ENCODE data around the genes TMEM263 and PRDM4.

GRCh38 chr12:106080354-106080777 lies 58.4 kb downstream of the NUAK1 start:
- RRBS = no CpG with 5 or more reads among the region's 6 CpGs

DNA sequence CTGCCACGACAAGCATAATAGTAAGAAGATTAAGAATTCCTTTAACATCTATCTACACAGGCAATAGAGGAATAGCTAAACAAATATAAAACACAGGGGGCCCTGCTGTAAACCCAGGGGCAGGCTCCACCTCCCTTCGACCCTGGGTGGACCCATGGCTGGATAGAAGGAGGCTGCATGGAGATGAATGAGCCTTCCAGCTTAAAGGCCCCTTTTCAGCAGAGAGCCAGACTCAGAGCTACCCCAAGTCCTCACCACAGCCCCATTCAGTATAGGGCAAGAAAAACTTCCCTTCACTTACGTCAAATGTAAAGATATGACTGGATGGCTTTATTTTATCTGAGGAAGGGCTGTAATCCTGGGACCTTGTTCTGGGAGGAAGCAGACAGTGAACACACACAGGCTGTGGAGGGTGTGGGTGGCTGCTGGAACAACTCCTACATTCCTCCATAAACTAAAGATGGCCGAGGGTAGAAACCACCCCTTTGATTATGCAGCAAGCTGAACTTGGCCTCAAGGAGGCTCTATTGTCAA lies 30.5 kb downstream of the NUAK1 start:
- RRBS = no CpG with 5 or more reads among the region's 4 CpGs

DNA sequence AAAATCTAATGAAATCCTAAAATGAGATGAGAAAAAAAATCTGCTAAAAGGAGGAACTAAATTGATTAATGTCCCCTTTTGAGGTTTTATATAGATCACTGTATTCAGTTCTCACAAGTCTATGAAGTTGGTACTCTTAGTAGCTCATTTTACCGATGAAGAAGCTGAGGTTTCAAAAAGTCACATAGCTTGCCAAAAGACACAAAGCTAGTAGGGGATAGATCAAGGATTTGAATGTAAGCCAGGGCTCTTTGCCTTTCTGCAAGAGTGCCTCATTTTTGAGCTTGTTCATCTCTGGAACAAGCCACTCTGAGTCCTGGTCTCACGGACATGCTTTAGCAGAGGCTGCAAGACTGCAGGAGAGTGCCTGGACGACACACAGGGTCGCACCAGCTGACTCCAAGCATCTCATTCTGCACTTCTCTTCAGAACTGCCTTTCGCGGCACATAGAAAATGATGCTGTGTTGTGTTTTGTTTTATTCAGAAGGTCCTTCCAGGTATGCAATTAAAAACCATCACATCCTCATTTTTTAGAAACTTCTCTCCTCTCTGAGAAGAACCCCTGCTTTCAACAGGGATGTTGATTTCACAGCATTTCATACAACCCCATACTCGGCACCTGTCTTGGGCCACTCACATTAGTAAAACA lies 3.6 kb downstream of the NUAK1 start:
- RRBS = no CpG with 5 or more reads among the region's 7 CpGs

GRCh38 chr12:106139910-106140991 lies 1.5 kb upstream of the NUAK1 start:
- RRBS = 0% methylated on average over 1 of the region's 29 CpGs

DNA sequence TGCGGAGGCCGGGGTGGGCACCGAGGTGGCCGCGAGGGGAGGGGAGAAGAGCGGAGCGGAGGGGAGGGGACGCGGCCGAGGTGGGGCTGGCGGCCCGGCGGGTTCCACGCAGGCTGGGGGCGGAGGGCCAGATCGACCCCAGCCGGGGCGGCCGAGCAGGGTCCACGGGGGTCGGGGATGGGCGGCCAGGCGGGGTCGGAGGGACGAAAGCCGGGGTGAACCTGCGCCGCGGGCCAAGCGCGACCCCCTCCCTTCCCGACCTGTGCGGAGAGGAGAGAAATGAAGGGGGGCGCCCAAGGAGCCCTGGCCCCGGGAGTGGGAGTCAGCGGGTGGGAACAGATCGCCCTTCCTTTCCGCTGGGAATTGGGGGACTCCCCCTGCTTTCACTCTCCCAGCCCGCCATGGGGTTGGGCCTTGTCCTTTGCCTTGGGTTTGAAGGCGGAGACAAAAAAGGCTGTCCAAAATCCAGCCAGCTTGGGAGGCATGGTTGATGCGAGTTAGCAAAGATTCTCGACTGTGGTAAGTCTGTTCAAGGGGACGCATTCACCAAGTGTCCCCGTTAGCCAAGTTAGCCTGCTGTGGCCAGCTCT lies 516 bp upstream of the CKAP4 start:
- RRBS = 2% methylated on average over 30 of the region's 44 CpGs

DNA sequence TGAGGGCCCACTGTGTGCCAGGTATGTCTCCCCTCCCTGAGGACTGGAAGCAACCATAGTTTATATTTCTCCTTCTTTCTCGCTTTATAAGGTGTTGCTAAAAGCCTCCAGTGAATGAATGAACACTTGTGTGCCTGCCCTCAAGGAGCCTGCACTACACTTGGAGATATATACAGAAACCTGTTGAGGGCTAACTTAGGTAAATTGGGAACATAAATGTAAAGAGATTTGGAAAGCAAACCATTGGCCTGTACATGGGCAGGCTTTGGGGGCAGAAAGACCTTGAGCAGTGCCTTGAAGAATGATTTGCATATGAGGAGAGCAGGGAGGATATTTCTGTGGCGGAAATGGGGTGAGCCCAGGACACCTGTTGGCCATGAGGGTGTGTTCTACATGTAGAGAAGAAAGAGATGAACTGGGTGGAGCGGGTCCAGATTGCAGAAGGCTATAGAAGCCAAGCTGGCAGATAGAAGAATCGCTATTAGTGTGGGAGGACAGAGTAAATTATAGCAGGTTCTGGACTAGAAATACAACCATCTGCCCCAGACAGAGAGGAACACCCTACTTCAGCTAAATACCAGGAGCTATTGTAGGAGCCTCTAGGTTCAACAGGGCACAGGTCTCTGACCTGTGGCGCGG lies 1.9 kb upstream of the CKAP4 start:
- RRBS = no CpG with 5 or more reads among the region's 6 CpGs

- RRBS = no CpG with 5 or more reads among the region's 2 CpGs
Observed at GRCh38 chr12:106268969-106269499, 21.2 kb upstream of the CKAP4 start.

GRCh38 chr12:106308288-106309265 lies 6.0 kb downstream of the TCP11L2 start:
- RRBS = no CpG with 5 or more reads among the region's 9 CpGs

DNA sequence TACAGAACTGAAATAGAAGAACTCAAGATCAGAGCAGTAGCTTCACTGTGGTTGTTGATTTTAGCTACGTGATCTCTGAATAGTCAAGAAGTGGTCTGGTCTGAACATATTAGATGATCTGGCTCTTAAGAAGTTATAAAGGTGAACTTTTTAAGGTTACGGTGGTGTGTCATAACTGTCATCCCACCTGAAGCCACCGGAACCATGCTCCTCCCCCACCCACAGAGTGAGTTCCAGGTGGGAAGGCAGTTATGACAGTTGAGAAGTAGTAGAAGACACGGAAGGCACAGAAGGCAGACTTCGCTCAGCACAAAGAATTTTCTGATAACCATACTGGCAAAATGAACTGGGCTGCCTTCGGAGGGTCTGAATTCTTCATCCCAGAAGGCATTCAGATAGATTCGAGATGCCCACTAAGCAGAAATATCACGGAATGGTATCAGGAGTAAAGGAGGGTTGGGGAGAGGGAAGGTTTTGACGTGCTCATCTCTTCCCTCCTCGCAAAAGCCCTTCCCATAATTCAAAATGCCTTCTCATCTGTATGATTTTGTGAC lies 89.9 kb upstream of the RIC8B start:
- RRBS = no CpG with 5 or more reads among the region's 10 CpGs

DNA sequence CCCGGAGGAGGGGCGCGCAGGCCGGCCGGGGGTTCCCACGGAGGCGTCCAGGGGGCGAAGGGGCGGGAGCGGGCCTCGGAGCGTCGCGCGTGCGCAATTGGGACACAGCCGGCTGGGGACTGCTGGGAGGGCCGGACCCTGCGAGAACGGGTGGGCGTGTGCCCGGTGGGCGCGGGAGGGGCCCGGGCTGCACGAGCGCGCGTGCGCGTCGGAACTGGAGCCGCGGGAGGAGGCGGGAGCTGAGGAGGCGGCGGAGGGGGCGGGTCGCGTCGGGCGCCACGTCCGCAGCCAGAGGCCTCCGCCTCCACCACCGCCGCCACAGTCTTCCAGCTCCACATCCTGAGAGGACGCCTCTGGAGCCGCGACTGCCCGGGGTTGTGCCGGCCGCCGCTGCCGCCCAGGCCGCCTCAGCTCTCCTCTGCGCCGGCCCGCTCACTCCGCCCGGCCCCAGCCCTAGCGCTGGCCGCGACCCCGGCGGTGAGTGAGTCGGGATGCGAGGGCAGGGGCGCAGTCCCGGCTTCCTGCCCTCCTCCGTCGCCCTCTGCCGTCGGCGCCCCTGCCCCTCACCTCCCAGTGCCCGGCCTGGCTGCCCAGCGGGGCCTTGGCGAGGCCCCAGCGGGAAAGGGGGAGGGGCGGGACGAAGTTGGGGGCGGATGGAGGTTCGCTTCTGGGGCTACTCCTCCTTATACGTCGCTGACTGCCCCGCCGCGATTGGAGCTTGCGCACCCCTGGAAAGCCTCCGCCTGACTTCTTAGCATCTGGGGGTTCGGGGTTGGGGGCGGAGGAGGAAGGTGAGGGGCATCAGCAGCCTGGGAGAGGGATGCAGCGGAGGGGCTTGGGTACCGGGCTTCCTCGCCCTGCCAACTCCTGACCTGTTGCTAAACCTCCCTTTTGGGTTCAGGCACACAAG lies at the start of gene TMEM263:
TSS of gene TMEM263 (plus strand) at position 319 of the 910 bp plus-strand sequence.
- RRBS = 3% methylated on average over 31 of the region's 95 CpGs

DNA sequence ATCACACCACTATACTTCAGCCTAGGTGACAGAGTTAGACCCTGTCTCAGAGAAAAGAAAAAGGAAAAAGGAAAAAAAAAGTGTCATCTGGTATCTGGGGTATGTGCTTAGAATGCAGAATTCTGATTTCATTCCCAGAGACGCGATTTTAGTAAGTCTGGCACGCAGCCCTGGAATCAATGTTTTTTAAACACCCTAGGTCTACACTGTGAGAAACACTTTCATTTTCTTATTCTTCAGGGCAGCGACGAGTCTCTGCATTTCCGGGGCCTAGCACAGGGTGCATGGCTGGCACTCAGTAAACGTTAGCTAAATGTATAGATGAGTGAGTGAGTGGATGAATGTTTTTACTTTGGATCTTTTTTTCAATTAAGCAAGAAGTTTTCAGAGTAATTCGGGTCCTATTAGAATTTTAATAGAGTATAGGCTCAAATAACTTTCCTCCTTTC lies 123.7 kb downstream of the ABTB3 start:
- RRBS = no CpG with 5 or more reads among the region's 8 CpGs

DNA sequence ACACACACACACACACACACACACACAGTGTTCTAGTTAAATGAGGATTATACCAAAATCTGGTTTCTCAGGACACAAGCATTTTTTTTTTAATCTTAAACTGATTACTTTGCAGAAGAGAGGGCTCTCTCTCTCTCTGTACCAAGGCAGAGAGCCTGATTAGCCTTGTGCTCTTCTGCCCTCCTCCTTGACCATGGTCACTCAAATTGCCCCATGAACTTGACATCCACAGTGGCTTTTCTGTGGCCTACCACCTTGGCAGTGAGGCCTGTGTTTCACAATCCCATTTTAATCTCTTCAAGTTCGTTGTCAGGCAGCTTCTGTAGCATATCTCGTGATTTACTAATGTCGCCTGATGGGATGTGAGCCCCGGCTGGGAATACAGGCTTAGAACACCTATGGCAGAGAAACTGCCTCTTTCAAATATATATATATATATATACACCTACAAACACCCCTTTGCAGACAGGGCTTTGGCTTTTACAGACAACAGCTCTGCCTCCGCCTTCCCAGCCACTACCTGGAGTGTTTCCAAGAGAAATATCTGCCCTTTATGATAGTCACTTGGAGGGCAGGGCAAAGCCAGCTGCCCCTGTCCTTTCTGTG lies 30.7 kb upstream of the PWP1 start:
- RRBS = no CpG with 5 or more reads among the region's 5 CpGs

GRCh38 chr12:107660115-107660556 lies 25.5 kb upstream of the PWP1 start:
- RRBS = no CpG with 5 or more reads among the region's 6 CpGs

DNA sequence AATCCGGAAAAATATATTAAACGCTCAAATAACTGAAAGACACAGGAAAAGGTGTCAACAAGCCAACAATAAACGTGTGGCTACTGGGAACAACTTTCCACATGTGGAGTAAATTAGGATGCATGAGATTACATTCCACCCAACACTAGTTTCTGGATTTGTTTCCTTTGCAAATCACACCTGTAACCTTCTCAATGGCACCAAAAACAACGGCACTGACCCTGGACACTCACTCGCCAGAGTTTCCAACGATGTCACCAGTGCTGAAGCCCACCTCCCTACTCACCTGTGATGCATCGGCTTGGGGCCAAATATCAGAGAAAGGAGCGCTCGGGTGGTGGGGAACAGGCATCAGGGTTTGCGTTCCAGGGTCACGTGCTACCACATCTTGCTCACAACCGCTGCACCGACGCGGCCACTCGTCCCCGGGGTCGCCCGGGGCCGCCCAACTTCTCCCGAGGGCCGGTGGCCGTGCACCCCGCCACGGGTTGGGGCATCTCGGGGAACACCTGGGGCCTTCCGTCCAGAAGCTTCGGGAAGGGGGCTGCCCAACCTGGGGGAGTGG lies 636 bp downstream of the PRDM4 start:
- RRBS = no CpG with 5 or more reads among the region's 28 CpGs

DNA sequence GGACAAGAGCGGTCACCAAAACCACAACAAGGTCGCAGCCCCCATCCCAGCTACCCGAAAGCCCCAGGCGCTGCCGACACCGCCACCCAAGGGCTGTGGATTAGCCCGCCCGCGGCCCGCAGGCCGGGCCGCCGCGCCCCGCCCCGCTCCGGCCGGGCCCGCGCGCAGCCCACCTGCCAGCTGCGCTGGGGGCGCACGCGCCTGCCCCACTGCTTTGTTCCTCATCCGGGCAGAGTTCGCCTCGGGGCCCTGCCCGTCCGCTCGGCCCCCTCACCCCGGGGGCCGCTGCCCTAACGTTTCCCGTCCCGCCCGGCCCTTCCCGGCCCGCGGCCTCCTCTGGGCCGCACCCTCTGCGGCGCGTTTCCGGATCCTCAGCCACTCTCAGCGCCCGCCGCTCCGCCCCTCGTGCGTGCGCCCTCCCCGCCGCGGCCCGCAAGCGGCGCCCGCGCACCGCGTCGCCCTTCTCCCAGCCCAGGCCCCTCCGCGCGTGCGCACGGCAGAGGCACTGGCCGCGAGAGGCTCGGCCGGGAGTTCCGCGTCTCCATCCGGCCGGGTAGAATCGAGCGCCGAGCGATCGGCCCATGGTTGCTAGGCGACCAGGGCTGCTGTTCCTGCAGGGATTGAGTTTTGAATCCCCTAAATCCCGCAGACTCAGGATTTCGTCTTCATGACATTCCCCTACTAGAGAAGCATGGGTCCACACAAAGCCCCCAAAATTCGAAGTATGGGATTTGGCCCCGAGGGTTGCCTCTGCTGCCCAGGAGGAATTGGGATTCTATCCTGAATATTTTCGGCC lies at the start of gene PRDM4:
TSS of gene PRDM4 (minus strand) at position 354 of the 796 bp plus-strand sequence.
- RRBS = 2% methylated on average over 23 of the region's 87 CpGs

DNA sequence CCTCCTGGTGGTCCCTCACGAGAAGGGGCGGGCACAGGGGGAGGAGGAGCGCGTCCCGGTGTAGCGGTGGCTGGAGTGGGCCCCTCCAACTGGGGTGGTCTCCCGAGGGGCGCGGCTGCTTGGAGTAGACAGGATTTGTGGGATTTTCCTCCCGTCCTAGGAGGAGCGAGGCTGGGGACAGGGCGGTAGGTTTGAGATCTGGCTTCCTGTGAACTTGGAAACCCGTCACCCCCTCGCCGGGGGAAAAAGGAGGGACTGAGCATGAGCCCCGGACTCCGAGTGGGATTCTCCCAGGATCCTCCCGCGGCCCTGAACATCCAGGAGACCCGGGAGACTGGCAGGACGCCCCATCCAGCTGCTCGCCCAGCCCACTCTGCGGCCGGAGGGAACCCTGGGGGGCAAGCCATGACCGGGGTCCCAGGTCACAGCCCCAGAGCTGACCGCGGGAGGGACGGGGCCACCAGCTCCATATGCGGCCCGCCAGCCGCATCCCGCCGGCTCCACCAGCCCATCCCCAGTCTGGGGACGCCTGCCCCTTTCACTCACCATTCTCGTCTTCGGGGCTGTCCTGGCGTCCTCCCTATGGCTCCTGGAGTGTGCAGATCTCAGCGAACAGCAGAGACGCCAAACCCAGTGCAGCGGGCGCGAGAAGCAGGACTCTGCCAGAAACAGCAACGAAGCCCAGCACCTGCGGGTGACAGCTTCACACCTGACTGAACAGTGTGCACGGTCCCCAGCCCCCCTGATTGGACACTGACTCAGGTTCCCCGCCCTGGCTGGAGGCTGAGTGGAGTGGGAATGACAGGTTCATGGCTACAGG lies 71.1 kb downstream of the ASCL4 start:
- RRBS = 5% methylated on average over 17 of the region's 46 CpGs

GRCh38 chr12:108119285-108119727 lies 9.8 kb upstream of the WSCD2 start:
- RRBS = no CpG with 5 or more reads among the region's 2 CpGs

GRCh38 chr12:108337354-108337951 lies 1.7 kb downstream of the CMKLR1 start:
- RRBS = no CpG with 5 or more reads among the region's 4 CpGs

- RRBS = no CpG with 5 or more reads among the region's 3 CpGs
Observed at GRCh38 chr12:108515936-108516101, 742 bp downstream of the FICD start.

DNA sequence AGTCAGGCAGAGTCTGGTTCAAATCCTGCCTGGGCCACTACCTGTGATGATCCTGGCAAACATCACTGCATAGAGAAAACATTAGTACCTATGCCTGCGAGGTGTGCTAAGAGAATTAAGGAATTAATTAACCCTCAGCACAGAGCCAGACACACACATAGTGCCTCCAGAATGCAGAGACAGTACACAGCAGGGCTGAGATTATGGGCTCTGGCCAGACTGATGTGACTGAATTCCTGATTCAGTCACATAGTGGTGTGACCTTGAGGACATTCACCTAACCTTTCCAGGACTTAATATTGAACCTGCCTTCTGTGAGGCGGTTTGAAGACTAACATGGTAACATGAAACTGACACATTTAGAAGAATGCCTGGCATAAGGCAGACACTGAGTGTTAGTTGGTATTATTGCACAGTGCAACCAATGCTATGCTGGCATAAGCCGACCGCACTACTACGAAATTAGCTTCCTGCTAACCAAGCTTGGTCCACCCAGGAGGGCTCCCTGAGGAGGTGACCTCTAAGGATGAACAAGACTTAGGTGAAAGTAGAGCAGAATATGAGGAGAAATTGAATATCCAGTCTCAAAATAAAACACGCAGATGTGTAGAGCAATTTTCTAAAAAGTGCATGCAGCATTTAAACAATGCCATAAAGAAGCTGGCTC lies 32.0 kb upstream of the SELPLG start:
- RRBS = no CpG with 5 or more reads among the region's 6 CpGs